Uterus (tissue), 7 donors: ENCODE results near the genes OCM and RSPH10B2.

GRCh38 chr7:5326099-5326702, 43.5 kb downstream of the SLC29A4 start:
- PRO-cap, 4 experiments = no peak in any of the 4 experiments
- RAMPAGE, long total RNA, 2 experiments = no peak in any of the 2 experiments
- RRBS = no CpG with 5 or more reads among the region's 10 CpGs

- PRO-cap, 4 experiments = no peak in any of the 4 experiments
- RAMPAGE, long total RNA, 2 experiments = start-site peak on the minus strand in 1 of 2 experiments, at chr7:5370475-5370568 at its widest, 87 reads per replicate
- RRBS = 86% methylated on average over 12 of the region's 49 CpGs
These were observed 53.1 kb downstream of the TNRC18 start for GRCh38 chr7:5370268-5371255.

GRCh38 chr7:5407346-5408237, 16.0 kb downstream of the TNRC18 start:
- PRO-cap, 4 experiments = peak in 1 of 4 experiments; most common plus-strand start chr7:5407946 (in 1); most common minus-strand start chr7:5407776 (in 1)
- RAMPAGE, long total RNA, 2 experiments = no peak in any of the 2 experiments
- RRBS = no CpG with 5 or more reads among the region's 19 CpGs

DNA sequence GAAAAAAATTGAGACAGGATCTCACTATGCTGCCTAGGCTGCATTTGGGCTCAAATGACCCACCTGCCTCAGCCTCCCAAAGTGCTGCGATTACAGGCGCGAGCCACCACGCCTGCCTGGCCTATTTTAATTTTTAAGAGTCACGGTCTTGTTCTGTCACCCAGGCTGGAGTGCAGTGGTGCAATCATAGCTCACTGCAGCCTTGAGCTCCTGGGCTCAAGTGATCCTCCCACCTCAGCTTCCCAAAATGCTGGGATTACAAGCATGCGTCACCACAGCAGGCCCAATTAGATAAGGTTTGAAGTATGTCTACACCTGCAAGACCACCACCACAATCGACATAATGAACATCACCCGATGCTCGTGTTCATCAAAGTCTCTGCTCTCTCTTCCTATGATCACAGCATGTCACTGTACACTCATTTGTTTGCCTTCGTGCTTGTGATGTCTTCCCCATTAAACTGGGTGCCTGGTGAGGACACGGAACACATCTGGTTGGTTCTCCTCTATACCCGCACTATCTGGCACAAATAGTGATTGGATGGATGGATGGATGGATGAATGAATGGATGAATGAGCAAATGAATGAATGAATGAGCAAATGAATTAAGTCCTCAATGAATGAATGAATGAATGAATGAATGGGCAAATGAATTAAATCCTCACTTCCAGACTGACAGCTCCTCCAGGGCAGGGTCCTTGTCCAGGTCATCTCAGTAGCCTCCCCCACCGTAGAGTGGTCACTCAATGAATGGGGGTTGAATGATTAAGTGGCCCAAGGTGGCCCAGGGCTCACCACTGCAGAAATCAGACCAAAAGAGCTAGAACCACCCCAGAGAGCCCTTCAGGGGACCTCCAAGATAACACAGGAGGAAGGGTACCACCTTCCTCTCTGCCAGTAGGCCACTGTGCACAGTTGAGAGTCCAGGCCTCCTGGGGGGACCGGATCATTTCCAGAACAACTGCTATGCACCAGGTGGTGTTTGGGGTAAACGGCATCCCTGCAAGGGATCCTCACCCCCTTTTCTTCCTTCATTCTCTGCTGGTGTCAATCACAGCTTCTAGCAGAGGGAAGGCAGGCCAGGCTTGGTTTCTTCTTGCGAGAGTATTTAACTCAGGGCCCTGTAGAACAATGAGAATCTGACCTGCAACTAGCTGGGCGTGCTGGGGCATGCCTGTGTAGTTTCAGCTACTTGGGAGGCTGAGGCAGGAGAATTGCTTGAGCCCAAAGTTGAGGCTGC, 4.9 kb downstream of the ACTB start:
- PRO-cap, 4 experiments = peak in 1 of 4 experiments; most common plus-strand start position 1,138 of the sequence (in 1); most common minus-strand start position 765 of the sequence (in 1)
- RAMPAGE, long total RNA, 2 experiments = no peak in any of the 2 experiments
- RRBS = no CpG with 5 or more reads among the region's 17 CpGs

GRCh38 chr7:5526949-5527178, 3.5 kb downstream of the ACTB start:
- PRO-cap, 4 experiments = peak in 1 of 4 experiments; most common minus-strand start chr7:5527038 (in 1)
- RAMPAGE, long total RNA, 2 experiments = no peak in any of the 2 experiments

- PRO-cap, 4 experiments = no peak in any of the 4 experiments
- RAMPAGE, long total RNA, 2 experiments = no peak in any of the 2 experiments
- RRBS = no CpG with 5 or more reads among the region's 12 CpGs
These were observed 28.3 kb upstream of the ACTB start for GRCh38 chr7:5558587-5559310.

DNA sequence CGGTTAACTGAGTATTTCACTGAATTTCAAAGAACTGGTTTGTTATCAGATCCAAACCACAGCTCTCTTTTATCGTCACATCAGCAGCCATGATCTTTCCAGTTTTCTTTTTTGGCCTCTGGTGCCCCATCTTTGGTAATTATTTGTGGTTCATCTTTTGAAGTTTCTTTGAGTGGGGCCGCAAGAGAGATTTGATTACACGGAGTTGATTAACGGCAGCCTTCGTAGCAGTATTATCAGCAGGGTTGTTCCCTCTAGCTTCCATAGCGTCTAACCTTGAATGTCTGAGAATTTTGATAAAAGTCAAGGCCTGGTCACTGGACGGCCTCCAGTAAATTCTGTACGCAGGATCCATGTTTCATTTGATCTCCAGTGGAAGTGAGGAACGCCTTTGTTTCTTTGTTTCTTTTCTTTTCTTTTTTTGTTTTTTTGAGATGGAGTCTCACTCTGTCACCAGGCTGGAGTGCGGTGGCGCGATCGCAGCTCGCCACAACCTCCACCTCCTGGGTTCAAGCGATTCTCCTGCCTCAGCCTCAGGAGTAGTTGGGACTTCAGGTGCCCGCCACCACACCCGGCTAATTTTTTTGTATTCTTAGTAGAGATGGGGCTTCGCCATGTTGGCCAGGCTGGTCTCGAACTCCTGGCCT, 13.9 kb upstream of the FSCN1 start:
- PRO-cap, 4 experiments = no peak in any of the 4 experiments
- RAMPAGE, long total RNA, 2 experiments = no peak in any of the 2 experiments
- RRBS = no CpG with 5 or more reads among the region's 20 CpGs

- PRO-cap, 4 experiments = no peak in any of the 4 experiments
- RAMPAGE, long total RNA, 2 experiments = no peak in any of the 2 experiments
- RRBS = no CpG with 5 or more reads among the region's 12 CpGs
These were observed 17.8 kb downstream of the FSCN1 start for GRCh38 chr7:5610337-5610855.

GRCh38 chr7:5695132-5696261, 86.0 kb downstream of the RNF216 start:
- PRO-cap, 4 experiments = peak in 4 of 4 experiments; most common plus-strand start chr7:5695701 (in 3); most common minus-strand start chr7:5695543 (in 4)
- RAMPAGE, long total RNA, 2 experiments = start-site peak on the minus strand in 1 of 2 experiments, at chr7:5695523-5695575 at its widest, 175 reads per replicate
- RRBS = 12% methylated on average over 8 of the region's 26 CpGs

GRCh38 chr7:5794344-5794783, 12.9 kb upstream of the RNF216 start:
- PRO-cap, 4 experiments = no peak in any of the 4 experiments
- RAMPAGE, long total RNA, 2 experiments = no peak in any of the 2 experiments
- RRBS = no CpG with 5 or more reads among the region's 14 CpGs

DNA sequence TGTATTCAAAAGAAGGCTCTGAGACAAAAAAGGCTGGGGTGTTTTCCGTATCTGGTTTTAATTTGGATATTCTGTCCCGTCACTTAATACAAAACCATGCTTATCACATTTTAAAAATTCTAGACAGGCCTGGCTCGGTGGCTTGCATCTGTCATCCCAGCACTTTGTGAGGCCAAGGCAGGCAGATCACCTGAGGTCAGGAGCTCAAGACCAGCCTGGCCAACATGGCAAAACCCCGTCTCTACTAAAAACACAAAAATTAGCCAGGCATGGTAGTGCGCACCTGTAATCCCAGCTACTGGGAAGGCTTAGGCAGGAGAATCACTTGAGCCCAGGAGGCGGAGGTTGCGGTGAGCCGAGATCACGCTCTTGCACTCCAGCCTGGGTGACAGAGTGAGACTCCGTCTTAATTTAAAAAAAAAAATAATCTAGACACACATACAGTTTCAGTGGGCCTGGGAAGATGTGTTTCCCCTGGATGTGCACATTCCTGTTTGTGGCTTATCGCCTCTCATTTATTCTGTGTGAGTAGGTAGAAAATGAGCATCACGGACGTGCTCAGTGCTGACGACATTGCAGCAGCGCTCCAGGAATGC, at the start of gene OCM:
TSS of gene OCM (plus strand) at position 448 of the 596 bp plus-strand sequence.
- PRO-cap, 4 experiments = no peak in any of the 4 experiments
- RAMPAGE, long total RNA, 2 experiments = no peak in any of the 2 experiments
- RRBS = no CpG with 5 or more reads among the region's 15 CpGs

- PRO-cap, 4 experiments = no peak in any of the 4 experiments
- RAMPAGE, long total RNA, 2 experiments = start-site peak on the minus strand in 1 of 2 experiments, at chr7:5987166-5987483 at its widest, 16 reads per replicate
- RRBS = no CpG with 5 or more reads among the region's 21 CpGs
These were observed 16.7 kb upstream of the RSPH10B start for GRCh38 chr7:5987052-5987662.

- PRO-cap, 4 experiments = no peak in any of the 4 experiments
- RAMPAGE, long total RNA, 2 experiments = start-site peak on the plus strand in 1 of 2 experiments, at chr7:6156840-6156965 at its widest, 16 reads per replicate
- RRBS = no CpG with 5 or more reads among the region's 18 CpGs
These were observed 51.8 kb downstream of the USP42 start for GRCh38 chr7:6156382-6157108.

DNA sequence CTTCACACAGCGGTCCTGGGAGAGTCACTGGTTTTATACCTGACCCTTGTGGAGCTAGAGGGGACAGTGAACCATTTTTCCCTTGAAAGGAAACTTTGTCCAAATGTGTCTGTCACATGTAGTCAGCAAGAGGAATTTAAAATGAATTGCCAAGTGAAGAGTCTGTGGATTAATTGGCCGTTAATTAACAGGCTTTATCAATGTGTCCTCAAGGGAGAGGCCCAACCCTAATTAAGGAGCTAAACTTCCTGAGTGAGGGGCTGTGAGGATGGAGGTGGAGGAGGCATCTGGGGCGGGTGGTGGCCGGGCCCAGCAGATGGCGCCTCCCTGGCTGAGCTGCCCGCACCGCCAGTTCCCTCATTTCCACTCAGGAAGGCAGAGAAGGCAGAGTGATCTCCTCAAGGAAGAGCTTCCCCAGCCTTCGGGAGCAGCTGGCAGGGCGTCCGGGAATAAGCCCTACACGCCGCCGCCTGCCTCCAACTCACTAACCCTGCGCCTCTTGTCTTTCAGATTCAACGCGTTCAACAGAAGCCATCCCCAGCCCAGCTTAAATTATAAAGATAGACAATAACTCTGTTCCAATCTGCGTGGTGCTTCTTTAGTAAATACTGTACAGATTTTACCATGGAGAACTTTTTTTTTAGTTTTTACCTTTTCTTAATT, 55.4 kb downstream of the USP42 start:
- PRO-cap, 4 experiments = no peak in any of the 4 experiments
- RAMPAGE, long total RNA, 2 experiments = no peak in any of the 2 experiments
- RRBS = no CpG with 5 or more reads among the region's 17 CpGs

- PRO-cap, 4 experiments = peak in 2 of 4 experiments; most common minus-strand start chr7:6162359 (in 2)
- RAMPAGE, long total RNA, 2 experiments = no peak in any of the 2 experiments
- RRBS = no CpG with 5 or more reads among the region's 34 CpGs
These were observed 57.7 kb downstream of the USP42 start for GRCh38 chr7:6162016-6163261.

DNA sequence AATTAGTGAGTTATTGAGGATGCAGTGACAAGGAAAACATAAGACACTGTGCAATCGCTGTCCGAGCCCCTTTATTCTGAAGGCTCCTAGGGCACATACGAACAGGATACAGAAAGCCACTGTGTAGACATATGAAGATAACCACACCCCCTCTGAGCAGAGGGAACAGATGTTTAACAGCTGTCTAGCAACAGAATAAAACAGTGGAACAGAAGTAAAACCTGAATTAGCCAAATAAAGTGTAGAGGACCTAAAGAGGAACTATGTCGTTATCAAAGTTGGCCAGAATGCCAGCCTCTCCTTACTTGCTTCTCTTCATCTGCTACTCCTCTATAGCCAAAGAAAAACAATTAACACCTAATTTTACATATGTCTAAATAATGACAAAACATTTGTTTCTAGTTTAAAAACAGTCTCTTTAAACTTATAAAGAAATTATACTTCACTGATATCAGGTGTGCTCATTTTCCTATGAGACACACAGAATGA, 43.5 kb downstream of the CYTH3 start:
- PRO-cap, 4 experiments = peak in 2 of 4 experiments; most common minus-strand start position 78 of the sequence (in 2)
- RAMPAGE, long total RNA, 2 experiments = no peak in any of the 2 experiments
- RRBS = no CpG with 5 or more reads among the region's 4 CpGs

DNA sequence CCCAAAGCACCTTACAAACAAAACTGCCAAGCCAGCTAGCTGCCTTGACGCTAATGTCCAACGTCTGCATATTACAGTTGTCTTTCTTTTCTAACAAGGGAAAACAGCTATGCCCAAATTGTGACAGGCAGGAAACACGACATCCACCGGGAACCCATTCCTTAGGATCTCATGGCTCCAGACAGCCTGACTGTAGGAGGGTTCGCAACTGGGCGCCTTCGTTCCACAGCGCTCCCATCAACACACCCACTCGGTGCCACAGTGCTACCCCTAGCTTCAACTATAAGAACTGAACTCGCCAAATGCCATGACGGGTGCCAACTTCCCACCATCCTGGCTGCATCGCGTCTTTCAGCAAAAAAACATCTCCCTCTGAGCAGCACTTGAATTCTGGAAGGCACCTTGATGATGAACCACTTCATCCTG, 1.5 kb downstream of the CYTH3 start:
- PRO-cap, 4 experiments = no peak in any of the 4 experiments
- RAMPAGE, long total RNA, 2 experiments = no peak in any of the 2 experiments
- RRBS = no CpG with 5 or more reads among the region's 13 CpGs

DNA sequence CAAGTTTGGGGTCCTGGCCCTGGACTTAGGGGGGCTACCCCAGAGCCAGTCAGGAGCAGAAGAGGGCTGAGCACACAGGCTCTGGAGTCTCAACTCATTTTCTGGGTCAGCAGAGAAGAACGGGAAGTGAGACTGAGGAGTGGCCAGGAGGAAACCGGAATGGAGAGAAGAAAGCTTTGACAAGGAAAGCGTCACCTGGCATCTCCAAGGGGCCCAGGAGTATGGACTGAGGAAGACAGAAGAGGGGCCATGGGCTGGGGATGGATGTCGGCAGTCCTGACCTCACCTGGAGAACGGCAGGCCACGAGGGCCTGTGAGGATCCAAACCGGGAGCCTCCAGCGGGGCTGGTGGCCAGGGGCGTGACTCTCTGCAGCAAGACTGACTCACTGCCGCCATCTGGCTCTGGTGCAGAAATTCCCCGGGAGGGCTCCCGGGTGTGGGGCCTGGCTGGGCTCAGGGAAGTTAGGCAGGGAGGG, 23.7 kb downstream of the DAGLB start:
- PRO-cap, 4 experiments = no peak in any of the 4 experiments
- RAMPAGE, long total RNA, 2 experiments = no peak in any of the 2 experiments
- RRBS = 55% methylated on average over 5 of the region's 12 CpGs

GRCh38 chr7:6479036-6479532, 4.9 kb downstream of the KDELR2 start:
- PRO-cap, 4 experiments = no peak in any of the 4 experiments
- RAMPAGE, long total RNA, 2 experiments = no peak in any of the 2 experiments
- RRBS = no CpG with 5 or more reads among the region's 10 CpGs

GRCh38 chr7:6753922-6754502, at the start of gene RSPH10B2:
Gene RSPH10B2 (plus strand): TSS chr7:6754103.
- PRO-cap, 4 experiments = no peak in any of the 4 experiments
- RAMPAGE, long total RNA, 2 experiments = no peak in any of the 2 experiments
- RRBS = no CpG with 5 or more reads among the region's 42 CpGs